HEK293 (cell line): ENCODE measurements around the gene YLPM1.

DNA sequence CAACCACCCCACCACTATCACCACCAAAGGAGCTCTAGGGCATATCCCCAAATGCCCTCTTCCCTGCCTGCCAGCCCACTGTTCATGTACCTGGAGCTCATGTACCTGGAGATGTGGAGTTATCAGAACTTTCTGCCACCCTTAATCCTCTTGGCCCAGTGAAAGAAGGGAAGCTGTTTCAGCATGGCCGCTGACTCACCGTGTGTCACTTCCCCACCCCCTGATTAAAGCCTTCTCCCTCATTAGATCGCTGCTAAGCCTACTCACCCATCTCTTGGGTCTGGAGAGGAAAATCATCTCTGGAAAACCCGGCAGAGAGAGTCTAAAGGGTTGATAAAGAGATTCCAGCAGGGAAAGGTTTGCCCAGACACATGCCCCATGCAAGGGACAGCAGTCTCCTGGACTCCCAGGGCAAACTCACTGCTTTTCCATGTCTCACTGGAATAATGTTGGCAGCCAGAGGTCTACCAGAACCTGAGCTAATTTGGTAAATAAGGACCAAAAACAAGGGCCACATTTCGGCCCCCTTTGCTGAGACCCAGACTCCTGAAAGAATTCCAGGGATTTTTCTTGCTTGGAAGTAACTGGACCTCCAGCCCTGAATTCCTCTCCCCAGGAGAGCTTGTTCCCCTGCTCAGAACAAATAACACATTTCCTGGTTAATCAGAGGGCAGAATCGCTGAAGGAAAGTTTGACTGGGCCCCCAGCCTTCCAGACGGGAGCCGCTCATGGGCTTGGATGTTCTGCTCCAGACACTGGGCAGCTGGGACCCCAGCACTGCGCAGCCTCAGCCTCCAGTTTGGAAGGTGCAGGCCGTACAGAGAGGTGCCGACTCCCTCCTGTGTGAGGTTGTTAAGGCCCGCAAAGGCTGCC lies 4.7 kb upstream of the LTBP2 start:
- PRO-cap, result no peak
- RRBS, 2 experiments, result no CpG with 5 or more reads among the region's 12 CpGs

DNA sequence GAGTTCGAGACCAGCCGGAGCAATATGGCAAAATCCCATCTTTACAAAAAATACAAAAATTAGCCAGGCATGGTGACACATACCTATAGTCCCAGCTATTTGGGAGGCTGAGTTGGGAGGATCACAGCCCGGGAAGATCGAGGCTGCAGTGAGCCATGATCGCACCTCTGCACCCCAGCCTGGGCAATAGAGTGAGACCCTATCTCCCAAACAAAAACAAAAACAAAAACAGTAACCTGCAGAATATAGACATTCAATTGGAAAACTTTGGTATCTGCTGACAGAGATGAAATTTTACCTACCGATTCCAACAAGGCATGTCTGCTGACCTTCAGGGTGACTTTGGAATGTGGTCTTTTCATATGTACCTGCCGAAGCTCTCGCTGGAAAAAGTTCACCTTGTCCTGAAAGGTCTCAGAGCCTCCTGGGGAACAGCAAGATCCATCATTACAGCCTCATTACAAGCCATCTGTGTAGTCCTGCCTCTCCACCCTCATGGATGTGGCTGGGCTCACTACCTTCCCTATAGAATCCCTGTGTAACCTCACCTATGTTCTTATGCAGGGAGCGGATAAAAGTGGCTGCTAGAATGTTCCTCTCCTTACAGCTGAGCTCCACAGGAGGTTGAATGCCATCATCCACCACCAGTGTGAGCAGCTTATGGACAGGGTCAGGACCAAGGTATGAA lies 40.2 kb downstream of the AREL1 start:
- PRO-cap, result no peak
- RRBS, 2 experiments, result no CpG with 5 or more reads among the region's 9 CpGs

GRCh38 chr14:74762740-74763960 lies at the start of gene YLPM1:
TSS of gene YLPM1 (plus strand) at chr14:74763316.
- PRO-cap, result bidirectional peak, plus-strand start at chr14:74763316, minus-strand start at chr14:74763144; bidirectional peak, plus-strand start at chr14:74763759, minus-strand start at chr14:74763563
- RRBS, 2 experiments, result 2% methylated on average over 15 of the region's 83 CpGs

DNA sequence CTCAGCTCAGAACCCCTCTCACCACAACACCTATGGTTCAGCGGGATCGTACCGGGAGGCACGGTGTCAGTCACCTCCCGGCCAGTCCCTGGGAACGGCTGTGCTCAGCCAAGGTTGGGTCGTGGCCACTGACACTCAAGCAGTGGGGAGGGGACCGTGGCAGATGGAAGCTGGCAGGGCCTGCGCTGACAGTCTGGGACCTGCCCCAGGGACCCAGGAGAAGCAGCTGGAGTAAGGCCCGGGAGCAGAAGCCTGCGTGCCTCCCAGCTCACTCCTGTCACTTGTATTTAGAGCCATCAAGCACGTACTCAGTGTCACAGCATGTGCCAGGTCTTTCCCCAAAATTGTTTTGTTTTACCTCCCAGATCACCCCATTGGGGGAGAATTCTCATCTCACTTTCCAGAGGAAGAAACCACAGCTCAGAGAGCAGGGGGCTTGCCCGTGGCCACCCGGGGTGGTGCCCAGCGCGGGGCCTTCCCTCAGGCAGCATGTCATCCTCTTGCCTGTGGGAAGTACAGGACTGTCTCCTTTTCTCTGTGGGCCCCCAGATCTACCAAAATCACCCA lies 6.1 kb downstream of the RPS6KL1 start:
- PRO-cap, result no peak
- RRBS, 2 experiments, result no CpG with 5 or more reads among the region's 16 CpGs

- PRO-cap, result no peak
- RRBS, 2 experiments, result no CpG with 5 or more reads among the region's 5 CpGs
These were observed 9.8 kb upstream of the PGF start for GRCh38 chr14:74964991-74965709.

GRCh38 chr14:75133960-75134847 lies 7.4 kb upstream of the NEK9 start:
- PRO-cap, result no peak
- RRBS, 2 experiments, result no CpG with 5 or more reads among the region's 6 CpGs

GRCh38 chr14:75184015-75184404 lies 7.6 kb upstream of the TMED10 start:
- PRO-cap, result no peak
- RRBS, 2 experiments, result no CpG with 5 or more reads among the region's 5 CpGs

DNA sequence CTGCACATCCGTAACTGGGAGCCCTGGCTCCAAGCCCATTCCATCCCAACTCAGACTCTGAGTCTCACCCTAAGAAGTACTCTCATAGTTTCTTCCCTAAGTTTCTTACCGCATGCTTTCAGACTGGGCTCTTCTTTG lies 1.5 kb downstream of the FOS start:
- PRO-cap, result no peak
- RRBS, 2 experiments, result no CpG with 5 or more reads among the region's 2 CpGs

DNA sequence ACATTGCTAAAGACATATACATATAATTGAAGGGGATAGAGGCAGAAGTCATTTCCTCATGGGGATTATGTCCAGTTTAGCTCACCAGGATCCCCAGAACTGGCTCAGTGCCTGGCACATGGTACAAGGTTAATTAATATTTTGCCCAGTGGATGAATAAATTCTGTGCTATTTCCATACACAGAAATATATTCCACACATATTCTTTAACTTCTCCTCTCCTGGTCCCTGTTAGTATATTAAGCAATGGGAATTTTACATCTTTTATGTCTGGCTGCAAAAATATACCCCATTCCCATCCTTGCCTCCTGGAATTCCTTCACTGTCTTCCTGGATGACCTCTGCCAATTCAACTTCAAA lies 6.7 kb downstream of the FOS start:
- PRO-cap, result no peak

DNA sequence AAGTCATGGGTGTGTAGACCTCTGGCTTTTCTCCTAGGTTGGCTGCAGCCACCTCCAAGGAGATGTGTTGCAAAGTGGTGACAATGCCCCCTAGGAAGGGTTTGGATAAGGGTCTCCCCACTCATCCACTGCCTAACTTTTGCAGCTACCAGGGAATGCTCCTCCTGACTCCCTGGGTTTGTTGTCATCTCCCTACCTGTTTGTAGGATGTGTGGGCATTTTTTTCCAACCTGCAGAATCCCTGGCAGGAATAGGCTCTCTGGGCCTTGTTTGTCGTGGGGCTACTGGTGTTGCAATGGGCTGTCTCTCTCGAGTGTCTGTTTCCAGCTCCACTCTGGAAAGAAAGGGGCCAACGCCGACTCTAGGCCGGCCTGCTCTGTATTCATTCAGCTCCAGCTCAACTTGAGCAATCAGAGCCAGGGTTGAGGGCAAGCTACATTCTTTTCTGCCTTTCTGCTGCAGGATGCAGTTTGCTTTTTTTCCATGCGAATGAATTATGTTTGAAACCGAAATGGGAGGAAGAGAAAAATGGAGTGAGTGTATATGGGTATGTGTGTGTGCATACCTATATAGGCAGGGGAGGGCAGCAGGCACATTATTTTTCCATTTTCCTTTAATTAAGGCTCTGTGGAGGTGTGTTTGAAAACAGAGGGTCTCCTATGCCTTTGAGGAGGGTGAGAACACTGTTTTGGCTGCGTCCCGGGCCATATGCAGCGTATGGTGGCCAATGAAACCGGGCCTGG lies 2.3 kb downstream of the JDP2 start:
- PRO-cap, result no peak
- RRBS, 2 experiments, result no CpG with 5 or more reads among the region's 11 CpGs

DNA sequence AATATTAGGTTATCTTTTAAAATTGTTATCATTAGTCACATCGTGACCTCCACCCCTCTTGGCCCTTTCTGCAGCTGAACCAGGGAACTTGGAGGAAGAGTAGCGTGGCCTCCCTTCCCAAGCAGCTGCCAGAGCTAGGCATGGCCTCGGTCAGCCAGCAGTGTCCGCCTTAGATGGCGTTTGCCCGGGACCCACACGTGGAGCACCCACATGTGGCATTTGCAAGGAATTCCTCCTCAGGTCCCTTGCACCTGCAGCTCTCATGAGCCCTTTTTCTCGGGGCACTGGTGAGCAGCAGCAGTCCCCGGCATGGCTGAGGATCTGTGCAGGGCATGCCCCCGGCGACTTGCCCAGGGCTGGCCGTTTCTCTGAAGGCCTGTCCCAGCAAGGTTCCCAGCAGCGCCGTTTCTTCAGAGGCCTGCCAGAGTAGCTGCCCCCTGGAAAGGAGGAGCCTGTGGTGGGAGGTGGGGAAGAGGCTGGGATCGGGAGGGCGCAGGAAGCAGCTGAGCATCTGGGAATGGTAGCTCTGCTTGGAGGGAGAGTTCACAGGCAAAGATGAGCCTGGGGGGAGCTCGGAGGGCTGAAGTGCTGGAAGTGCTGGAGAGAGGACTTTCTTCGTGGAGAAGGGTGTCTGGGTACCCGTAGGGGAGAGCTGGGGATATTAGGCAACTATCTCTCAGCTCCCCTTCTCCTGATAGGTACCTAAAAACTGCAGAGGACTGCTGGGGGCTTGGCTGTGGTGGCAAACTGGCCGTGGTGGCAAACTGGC lies 10.9 kb downstream of the JDP2 start:
- PRO-cap, result no peak
- RRBS, 2 experiments, result no CpG with 5 or more reads among the region's 20 CpGs

- PRO-cap, result no peak
- RRBS, 2 experiments, result no CpG with 5 or more reads among the region's 13 CpGs
These were observed 31.3 kb downstream of the JDP2 start for GRCh38 chr14:75458877-75459668.

DNA sequence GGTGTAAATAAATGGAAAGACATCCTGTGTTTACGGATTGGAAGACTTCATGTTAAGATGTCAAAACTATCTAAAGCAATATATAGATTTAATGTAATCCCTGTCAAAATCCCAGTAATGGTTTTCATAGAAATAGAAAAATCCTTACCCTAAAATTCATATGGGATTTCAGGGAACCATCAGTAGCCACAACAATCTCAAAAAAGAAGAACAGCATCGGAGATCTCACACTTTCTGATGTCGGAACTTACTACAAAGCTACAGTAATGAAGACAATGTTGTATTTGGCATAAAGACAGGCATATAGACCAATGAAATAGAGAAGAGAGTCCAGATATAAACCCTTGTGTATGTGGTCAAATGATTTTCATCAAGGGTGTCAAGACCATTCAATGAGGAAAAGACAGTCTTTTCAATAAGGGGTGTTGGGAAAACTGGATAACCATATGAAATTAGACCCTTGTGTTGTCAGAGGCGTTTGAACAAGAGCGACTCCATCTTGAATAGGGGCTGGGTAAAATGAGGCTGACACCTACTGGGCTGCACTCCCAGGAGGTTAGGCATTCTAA lies 21.1 kb downstream of the FLVCR2 start:
- PRO-cap, result no peak
- RRBS, 2 experiments, result no CpG with 5 or more reads among the region's 5 CpGs

DNA sequence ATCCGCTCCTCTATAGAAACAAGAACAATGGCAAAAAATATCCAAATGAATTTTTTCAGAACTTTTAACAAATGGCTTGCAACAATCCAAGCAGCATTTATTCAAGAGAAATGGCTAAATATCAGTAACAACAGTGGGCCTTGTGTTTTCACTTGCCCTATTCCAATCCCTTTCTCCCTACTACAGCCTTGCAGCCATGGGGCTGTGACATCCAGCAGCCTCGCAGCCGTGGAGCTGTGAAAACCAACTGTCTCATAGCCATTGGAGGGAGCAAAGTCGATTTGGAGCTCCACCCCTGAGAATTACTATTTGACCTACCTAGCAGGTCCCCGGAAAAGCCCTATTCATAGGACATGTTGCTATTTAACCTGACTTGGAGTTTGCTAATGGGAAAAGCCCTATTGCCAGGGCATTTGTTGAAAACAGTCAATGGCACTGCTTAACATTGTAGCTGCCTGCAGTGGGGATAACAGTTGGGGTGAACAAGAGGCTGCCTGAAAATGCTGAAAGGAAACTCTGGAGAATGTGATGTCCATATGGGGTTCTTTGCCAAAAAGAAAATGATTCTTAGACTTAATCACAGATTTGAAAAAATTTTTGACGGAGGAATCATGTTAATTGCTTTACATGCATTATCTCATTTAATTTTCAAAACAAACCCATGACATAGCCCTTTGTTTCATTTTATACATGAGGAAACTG lies 33.2 kb downstream of the ERG28 start:
- PRO-cap, result no peak
- RRBS, 2 experiments, result no CpG with 5 or more reads among the region's 6 CpGs

- PRO-cap, result no peak
- RRBS, 2 experiments, result no CpG with 5 or more reads among the region's 11 CpGs
These were observed 9.3 kb downstream of the ERG28 start for GRCh38 chr14:75651293-75651940.

DNA sequence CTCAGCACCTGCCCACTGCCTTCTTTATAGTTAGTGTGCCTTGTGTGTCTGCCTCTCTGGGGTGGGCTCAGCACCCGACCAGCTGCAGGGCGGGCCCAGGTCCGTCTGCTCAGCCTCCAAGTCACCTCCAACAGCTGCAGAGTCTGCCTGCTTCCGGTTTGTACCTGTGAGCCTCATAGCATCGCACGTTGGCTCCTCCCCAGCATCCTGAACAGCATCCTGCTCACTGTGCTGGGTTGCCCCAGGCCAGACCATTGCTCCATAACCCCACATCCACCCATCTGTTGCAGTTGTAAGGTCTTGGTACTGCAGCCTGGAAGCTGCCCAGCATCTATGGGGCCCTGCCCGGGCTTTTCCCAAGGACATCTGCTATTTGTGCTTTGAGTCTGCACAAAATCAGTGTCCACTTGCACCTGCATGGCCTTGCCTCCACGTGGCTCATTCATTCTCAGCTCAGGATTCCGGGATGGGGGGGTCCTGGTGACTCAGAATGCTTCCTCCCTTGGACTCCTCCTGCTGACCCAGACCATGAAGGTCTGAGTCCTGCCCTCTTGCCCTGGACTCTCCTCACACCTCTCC lies 3.4 kb downstream of the TGFB3 start:
- PRO-cap, result no peak
- RRBS, 2 experiments, result no CpG with 5 or more reads among the region's 9 CpGs

- PRO-cap, result no peak
- RRBS, 2 experiments, result no CpG with 5 or more reads among the region's 9 CpGs
These were observed 76.6 kb upstream of the GPATCH2L start for GRCh38 chr14:76075167-76075560.

DNA sequence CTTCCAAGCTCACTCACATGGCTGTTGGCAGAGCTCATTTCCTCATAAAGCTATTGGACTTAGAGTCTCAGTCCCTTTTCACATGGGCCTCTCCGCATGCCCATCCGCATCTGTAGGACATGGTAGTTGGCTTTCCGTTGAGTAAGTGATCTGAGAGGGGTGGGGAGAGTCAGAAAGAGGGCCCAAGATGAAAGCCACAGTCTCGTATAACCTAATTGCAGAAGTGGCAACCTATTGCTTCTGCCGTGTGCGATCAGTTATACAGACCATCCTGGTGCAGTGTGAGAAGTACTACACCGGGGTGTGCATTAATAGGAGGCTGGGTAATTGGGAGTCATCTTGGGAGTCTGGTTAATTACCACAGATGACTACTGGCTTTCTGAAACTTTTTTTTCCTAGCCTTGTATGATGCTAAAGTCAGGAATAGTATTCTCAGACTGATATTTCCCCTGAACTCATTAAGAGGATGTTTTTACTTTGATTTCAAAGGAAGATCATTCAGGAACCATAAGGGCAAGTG lies 10.5 kb downstream of the GPATCH2L start:
- PRO-cap, result no peak
- RRBS, 2 experiments, result no CpG with 5 or more reads among the region's 7 CpGs

DNA sequence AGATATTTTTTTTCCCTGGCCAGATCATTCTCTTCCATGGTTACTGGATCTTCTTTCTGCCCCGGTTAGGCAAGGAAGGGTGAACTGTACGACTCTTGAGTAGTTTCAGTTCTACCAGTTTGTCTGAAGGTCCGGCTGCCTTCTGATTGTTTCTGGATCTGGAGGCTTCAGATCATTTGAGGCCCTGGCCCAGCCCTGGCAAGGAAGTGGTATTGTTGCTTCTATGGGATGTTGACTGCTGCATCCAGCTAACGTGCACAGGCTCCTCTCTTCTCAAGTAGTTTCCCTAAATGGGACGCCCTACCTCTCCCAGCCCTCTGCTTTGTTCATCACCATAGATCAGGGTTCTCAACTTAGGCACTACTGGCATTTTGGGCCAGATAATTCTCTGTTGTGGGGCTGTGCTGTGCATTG lies 12.2 kb downstream of the GPATCH2L start:
- PRO-cap, result no peak
- RRBS, 2 experiments, result no CpG with 5 or more reads among the region's 5 CpGs

GRCh38 chr14:76267732-76268109 lies 108.2 kb upstream of the ESRRB start:
- PRO-cap, result no peak
- RRBS, 2 experiments, result 80 to 95% methylated on average over 1 of the region's 16 CpGs